LNCaP clone FGC (cell line): ENCODE measurements around a stretch of chr7.

GRCh38 chr7:50167540-50167985 lies 71.9 kb downstream of the SPATA48 start:
- RRBS, 2 experiments = no CpG with 5 or more reads among the region's 7 CpGs

- RRBS, 2 experiments = no CpG with 5 or more reads among the region's 14 CpGs
These were observed 1.3 kb upstream of the IKZF1 start for GRCh38 chr7:50303354-50303566.

- RRBS, 2 experiments = no CpG with 5 or more reads among the region's 15 CpGs
These were observed 2.7 kb downstream of the IKZF1 start for GRCh38 chr7:50306855-50308045.

- RRBS, 2 experiments = no CpG with 5 or more reads among the region's 9 CpGs
These were observed 5.8 kb downstream of the IKZF1 start for GRCh38 chr7:50310036-50310979.

- RRBS, 2 experiments = no CpG with 5 or more reads among the region's 13 CpGs
These were observed 13.5 kb downstream of the IKZF1 start for GRCh38 chr7:50317767-50318574.

DNA sequence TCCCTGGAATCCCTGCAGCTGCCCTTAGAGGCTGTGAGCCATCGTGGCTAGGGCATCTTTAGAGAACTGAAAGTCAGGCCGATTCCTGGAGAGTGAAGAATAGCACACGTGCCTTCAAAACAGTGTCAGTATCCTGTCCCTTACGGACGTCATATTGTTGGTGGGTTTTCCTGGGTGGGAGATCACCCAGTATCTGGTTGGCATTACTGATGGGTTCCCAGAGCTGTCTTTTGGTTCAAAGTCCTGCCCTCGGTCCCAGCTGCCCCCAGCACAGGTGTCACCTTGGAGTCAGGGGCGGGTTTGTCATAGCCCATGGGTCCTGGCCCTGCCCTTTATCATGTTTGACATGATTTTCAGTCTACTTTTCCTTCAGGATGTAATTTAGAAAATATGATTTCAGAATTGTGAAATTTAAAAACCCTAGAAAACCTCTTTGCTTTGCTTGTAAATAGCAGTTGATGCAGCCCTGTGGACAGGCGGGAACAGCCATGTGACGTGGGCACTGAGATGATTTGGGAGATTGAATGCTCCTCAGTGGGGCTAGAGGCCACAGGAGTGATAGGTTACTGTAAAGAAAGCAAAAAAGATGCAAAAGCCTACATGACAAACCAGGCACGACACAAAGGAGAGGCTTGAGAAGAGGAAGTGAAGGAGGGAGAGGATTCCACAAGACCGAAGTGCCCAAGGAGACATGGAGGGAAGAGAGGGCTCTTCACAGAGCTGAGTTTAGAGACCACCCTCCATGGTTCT lies 25.5 kb downstream of the IKZF1 start:
- RRBS, 2 experiments = no CpG with 5 or more reads among the region's 11 CpGs

DNA sequence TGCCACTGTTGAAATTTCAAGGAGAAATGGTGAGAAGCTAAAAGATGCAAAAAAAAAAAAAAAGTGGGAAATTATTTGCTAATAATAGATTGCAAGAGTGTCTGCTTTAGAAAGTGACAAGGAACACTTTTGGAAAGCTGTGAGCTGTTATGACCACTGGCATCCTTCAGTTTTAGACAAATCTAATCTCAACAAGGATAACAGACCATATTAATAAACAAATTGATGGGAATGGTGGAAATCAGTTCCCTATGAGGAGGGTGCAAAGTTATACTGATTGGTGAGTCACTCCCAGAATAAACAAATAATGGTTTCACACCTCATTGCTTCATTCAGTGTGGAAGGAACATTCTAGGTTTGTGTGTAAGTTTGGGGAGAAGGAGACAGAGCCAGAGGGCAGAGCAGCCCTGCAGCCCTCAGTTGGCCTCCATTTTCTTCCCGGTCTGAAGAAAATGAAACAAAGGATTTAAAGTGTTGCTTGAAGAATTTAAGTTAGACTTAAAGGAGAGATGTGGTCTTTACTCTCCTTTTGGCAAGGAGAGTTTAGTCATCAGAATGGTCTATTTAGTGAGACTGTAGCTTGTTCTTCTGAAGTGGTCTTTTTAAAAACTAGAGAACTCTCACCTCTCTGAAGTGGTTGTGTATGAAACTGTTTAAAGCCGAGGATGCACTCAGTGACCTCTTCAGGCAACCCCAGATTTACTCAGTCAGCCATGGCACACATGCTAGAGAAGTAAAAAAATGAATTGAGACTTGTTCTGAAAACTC lies 27.1 kb downstream of the IKZF1 start:
- RRBS, 2 experiments = no CpG with 5 or more reads among the region's 2 CpGs

- RRBS, 2 experiments = no CpG with 5 or more reads among the region's 7 CpGs
These were observed 35.6 kb downstream of the IKZF1 start for GRCh38 chr7:50339834-50340772.

GRCh38 chr7:50393842-50394344 lies 56.3 kb downstream of the FIGNL1 start:
- RRBS, 2 experiments = no CpG with 5 or more reads among the region's 6 CpGs

- RRBS, 2 experiments = no CpG with 5 or more reads among the region's 18 CpGs
These were observed 33.6 kb downstream of the DDC start for GRCh38 chr7:50531229-50532283.

- RRBS, 2 experiments = 67 to 77% methylated on average over 3 of the region's 9 CpGs
These were observed 4.4 kb downstream of the DDC start for GRCh38 chr7:50560815-50561292.

- RRBS, 2 experiments = no CpG with 5 or more reads among the region's 9 CpGs
These were observed 27.9 kb downstream of the GRB10 start for GRCh38 chr7:50754754-50755188.

DNA sequence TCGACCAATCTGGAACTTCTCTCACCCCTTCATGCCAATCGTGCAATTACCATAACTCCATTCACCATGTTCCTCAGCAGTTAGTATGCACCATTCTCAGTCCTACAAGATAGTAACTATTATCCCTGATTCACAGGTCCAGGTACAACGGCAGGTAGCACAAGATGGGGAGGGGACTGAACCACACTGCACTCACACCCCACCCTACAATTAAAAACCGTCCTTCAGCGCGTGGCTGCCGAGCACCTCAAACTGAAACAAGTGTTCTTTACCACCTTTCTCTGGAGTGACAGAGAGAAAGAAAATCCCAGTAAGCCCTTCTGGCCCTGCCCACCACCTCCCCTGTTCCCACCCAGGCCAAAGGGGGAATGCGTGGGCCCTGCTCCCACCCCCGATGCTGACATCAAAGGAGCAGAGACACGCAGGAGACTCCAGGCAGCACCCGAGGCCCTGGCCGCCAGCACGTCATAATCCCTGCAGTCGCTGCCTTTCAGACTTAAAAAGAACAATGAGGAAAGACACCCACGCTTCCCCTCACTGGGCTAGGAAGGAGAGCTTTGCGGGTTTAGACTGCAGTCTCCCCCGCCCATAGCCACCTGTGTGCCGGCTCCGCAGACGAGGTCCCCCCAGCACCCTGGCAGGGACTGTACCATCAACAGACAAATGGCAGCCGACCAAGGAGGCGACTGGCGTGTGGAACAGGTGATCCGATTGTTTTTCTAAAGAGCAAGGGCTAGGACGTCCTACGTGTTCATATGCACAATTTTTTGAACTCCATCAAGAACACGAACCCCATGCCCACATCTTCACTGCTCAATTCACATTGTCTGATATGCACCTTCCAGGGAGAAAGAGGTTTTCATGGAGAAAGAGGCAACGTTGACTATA lies 1.4 kb downstream of the GRB10 start:
- RRBS, 2 experiments = no CpG with 5 or more reads among the region's 28 CpGs

- RRBS, 2 experiments = no CpG with 5 or more reads among the region's 9 CpGs
These were observed 56.4 kb upstream of the GRB10 start for GRCh38 chr7:50839010-50839616.

DNA sequence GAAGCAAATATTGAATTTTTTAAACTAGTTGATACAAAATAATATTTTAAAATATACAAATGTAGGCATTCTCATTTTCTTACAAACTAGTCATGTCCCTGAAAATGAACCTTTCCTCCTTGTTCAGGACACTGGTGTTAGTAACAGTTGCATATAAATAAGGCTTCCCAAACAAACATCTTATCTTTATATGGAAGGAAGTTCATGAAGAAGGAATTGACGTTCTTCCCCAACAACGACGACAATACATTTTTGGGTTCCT lies 182.8 kb downstream of the COBL start:
- RRBS, 2 experiments = no CpG with 5 or more reads among the region's 3 CpGs

- RRBS, 2 experiments = no CpG with 5 or more reads among the region's 38 CpGs
These were observed 752 bp downstream of the COBL start for GRCh38 chr7:51315801-51316312.

GRCh38 chr7:51606905-51607167 lies 290.2 kb upstream of the COBL start:
- RRBS, 2 experiments = no CpG with 5 or more reads among the region's 8 CpGs

- RRBS, 2 experiments = 81 to 87% methylated on average over 8 of the region's 31 CpGs
These were observed 761.7 kb upstream of the POM121L12 start for GRCh38 chr7:52273639-52274171.

- RRBS, 2 experiments = no CpG with 5 or more reads among the region's 5 CpGs
These were observed 807 bp upstream of the EGFR start for GRCh38 chr7:55018088-55018332.

GRCh38 chr7:55024319-55025624 lies 6.0 kb downstream of the EGFR start:
- RRBS, 2 experiments = no CpG with 5 or more reads among the region's 9 CpGs